ENCODE measurements around a stretch of chr14.

GRCh38 chr14:94355248-94355589 is 32.1 kb upstream of the SERPINA6 start:
- PRO-cap: no peak

DNA sequence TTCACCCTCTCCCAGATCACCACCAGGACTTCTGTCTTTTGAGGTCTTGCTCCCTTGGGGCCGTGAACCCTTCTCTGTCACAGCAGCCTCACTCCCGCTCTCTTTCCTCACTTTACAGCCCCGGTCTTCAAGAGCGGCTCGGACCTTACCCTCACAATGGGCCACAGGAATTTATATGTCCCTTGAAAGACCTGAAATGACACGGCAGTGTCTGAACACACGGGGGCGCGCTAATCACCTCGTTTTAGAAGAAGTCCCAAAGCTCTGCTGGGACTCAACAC is 29.2 kb downstream of the SERPINA11 start:
- PRO-cap: no peak

GRCh38 chr14:94613561-94614145 is 1.5 kb downstream of the SERPINA3 start:
- PRO-cap: no peak

DNA sequence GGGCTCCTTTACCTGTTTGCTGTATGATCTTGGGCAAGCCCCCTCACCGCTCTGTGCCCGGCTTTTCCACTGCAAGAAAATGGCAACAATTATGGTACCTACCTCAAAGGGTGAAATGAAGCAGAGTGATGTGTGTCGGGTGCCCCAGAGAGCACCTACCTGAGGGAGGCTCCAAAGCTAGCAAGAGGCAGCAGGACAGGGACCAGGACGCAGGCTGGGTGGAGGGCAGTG is 1.9 kb downstream of the SERPINA3 start:
- PRO-cap: no peak

- PRO-cap: no peak
These were observed 54.2 kb downstream of the DICER1 start for GRCh38 chr14:95103068-95103628.

DNA sequence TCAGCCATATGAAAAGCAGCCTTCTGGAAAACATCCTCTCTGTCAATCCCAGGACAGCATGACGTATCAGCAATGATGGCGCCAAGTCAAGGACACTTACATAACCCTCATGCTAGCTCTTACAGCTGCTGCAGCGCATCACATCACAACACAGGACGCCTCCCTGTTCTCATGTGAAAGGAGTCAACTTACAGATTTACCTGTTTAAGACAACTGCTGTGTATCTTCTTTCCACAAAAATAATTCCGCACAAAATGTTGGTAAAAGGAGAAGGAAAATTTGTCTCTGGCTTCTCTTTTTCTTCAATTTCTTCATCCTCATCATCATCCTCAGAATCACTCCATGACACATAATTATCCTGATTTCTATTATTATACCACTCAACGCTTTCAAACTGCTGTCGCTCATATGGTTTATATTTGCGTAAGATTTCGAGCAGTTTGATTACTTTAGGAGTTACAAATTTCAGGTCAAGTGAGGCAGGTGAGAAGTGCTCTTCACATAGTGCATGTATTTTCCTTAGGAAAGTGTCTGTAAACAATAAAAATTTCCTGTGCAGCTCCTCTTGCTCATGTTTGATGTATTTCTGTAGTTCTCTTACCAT is 33.2 kb downstream of the DICER1 start:
- PRO-cap: no peak

DNA sequence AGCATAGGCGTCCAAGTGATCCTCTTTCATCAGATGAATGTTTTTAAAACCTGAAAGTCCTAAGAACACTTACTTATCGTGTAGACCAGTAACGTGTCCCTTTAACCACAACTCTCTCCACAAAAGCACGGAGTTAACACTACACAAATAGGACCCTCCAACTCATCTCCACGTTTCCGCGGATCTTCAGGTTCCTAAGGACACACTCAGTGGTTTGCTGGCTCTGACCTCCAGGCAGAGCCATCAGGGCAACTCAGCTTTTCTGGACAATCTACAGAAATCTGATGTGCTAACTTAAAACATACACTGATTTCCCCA is 1.1 kb downstream of the DICER1 start:
- PRO-cap: no peak

DNA sequence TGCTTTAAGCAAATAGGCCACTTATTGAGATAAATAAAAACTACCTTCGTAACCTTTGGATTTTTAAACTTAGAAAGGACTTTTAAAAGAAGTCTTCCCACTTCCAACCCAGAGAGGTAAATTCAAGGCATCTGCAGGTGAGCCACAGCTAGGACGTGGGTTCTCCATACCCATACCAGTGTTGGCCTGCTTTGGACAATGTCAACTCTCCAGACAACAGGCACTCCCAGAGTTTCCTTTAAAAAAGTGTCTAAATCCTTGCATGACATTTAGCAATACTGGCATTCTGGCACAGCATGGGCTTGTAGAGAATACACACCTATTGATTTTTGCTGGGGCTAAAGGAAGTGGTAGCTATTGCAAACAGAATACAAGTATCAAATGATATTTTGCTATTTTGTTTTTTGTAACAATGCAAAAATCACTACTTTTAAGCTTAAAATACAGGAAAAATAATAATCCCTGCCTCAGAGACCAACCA is 25.7 kb upstream of the DICER1 start:
- PRO-cap: no peak

DNA sequence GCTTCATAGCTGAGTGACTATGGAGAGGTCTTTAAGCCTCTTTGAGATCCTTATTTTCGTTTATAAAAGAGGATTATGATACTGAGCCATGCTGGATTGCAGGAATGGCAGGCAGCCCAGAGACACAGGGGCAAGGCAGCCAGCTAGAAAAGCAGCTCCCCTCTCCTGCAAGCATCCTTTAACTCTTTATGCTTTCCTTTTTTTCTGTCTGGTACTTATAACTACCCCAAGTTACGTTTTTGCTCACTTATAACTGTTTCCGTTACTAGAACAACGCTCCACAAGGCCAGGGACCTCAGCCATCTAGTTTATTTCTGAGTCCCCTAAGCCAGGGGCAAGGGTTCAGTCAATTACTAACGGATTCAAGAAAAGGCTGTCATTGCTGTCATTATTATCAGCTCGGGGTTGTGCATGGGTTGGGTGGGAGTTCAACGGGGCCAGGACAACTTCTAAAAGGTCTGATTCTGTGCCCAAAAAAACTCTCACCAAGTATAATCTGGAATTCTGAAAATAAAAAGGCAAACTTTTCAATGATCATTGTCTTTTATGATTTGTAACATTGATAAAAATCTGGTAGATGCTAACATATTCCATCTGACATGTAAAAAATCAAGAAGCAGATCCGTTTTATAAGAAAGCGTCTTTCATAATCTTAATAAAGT is 50.7 kb upstream of the DICER1 start:
- PRO-cap: no peak

- PRO-cap: no peak
These were observed 1.5 kb downstream of the CLMN start for GRCh38 chr14:95317927-95318917.

DNA sequence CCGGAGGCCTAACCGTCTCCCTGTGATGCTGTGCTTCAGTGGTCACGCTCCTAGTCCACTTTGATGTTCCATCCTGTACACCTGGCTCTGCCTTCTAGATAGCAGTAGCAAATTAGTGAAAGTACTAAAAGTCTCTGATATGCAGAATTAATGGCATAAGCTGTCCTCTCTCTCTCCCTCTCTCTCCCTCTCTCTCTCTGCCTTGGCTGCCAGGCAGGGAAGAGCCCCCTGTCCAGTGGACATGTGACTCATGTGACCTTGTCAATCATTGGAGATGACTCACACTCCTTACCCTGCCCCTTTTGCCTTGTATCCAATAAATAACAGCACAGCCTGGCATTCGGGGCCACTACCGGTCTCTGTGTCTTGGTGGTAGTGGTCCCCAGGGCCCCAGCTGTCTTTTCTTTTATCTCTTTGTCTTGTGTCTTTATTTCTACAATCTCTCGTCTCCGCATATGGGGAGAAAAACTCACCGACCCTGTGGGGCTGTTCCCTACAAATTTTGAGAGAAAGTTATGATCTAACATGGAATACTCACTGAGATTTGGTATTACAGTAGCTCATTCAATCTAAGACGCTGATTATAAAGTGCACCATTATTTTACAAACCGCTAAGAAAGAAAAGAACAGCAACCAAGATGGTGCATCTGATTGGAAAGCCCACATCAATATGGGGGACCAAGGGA is 88.9 kb downstream of the SYNE3 start:
- PRO-cap: no peak

- PRO-cap: no peak
These were observed 50.5 kb downstream of the SYNE3 start for GRCh38 chr14:95465871-95466452.

- PRO-cap: no peak
These were observed 36.3 kb downstream of the SYNE3 start for GRCh38 chr14:95479954-95480755.

- PRO-cap: no peak
These were observed 27.4 kb downstream of the SYNE3 start for GRCh38 chr14:95488811-95489729.

GRCh38 chr14:95497549-95497748 is 19.0 kb downstream of the SYNE3 start:
- PRO-cap: no peak

GRCh38 chr14:95515699-95516435 is 583 bp downstream of the SYNE3 start:
- PRO-cap: unidirectional peak, minus-strand start at chr14:95516146

GRCh38 chr14:95535771-95536604 is 1.1 kb downstream of the GLRX5 start:
- PRO-cap: no peak

DNA sequence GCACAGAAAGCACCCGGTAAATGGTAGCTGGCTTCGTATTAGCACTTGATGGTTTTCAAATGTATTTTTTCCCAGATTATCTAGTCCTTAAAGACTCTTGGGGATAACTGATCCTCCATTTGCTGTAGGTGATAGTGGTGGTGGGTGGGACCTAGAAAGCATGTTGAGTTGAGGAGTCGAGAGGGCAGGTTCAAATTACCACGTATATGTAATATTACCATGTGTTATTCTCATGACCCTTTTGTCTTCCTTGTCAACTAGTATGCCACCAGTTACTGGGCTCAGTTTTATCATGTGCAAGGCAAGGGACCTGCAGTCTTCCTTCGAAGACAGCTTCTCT is 1.8 kb downstream of the GLRX5 start:
- PRO-cap: no peak

DNA sequence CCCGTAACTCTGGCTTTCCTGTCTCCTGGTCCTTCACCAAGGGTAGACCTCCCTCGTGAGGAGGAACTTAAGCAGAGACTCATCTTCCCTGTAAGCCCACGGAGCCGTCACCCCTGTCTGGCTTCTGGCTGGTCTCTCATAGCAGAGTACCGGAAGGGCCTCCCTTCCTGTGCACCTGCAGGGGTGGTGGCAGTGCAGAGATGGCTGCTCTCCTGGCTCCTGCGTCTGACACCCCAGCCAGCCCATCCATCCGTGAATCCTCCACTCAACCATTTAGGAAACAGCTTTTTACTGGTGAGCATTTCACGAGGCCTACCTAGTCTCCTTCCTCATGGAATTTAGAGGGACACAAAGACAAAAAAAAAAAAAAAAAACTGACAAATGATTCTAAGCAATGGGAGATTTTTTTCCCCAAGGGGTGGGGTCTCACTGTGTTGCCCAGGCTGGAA is 149.5 kb upstream of the C14orf132 start:
- PRO-cap: no peak

GRCh38 chr14:96040690-96041111 is 1.5 kb downstream of the C14orf132 start:
- PRO-cap: no peak

Data from endodermal cell (in vitro differentiated cells).